ENCODE data around the gene AQP12A.

DNA sequence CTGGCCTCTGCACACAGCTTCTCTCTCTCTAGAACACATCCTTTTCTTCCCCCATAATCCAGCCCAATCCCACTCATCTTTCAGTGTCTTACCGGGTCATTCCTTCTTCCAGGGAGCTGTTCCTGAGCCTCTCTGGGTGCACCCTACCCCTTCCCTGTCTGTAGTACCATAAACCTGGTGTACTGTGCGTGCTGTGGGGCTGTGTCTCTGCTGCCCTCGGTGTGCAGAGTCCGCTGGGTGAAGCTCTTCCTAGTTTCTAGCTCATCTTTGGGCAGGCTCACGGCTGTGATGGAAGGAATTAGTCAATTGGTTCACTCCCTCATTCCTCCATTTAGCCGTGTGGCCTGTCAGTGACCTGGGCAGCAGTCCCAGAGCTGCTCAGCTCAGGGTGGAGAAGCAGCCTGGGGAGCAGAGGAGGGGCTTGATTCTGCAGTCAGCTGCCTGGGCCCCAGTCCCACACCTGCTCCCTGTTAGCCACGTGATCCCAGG lies 133.0 kb upstream of the HDAC4 start:
- CAGE, long polyA plus RNA: no peak
- RRBS: no CpG with 5 or more reads among the region's 7 CpGs

DNA sequence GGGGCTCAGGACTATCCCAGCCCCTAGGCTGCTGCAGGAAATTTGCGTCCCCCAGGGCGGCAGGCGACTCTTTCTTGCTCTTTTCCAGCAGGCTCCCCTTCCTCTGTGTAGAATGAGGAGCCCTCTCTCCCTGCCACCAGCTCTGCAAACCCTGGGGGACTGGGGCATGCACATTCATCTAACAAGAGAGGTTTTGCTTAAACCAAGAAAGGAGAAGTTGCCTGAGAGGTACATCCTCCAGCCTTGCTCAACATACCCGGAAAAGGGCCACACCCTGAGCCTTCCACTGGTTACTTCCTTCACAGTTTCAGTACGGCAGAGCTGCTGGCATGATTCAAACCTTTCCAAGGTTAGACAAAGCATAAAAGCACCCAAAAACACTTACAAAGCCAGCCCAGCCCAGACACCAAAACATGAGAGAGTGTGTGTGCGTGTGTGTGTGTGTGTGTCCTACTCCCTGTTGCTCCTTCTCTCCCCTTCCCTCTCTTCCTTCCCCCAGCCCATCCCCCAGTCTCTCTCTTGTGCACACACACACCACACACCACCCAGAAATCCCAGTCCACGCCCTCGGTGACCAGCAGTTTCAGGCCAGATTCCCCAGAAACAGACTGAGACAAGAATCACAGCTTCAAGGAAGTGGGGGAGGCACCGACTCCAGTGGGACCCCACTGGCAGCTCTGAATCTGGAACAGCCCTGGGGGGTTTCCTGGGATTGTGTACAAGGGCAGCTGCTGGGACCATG lies 113.7 kb downstream of the NDUFA10 start:
- CAGE, long polyA plus RNA: no peak
- RRBS: no CpG with 5 or more reads among the region's 9 CpGs

GRCh38 chr2:239954727-239955127 lies 70.4 kb downstream of the NDUFA10 start:
- CAGE, long polyA plus RNA: no peak
- RRBS: no CpG with 5 or more reads among the region's 12 CpGs

DNA sequence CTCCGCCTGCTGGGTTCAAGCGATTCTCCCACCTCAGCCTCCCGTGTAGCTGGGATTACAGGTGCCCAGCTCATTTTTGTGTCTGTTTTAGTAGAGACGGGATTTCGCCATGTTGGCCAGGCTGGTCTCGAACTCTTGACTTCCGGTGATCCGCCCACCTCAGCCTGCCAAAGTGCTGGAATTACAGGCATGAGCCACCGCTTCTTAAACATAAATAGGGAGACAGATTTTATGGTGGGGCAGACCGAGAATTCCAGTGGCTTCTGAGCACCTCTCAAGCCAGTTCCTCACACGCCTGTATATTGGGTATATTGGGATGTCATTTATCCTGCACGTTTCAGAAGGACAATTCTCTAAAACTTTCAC lies 22.6 kb upstream of the OR6B2 start:
- CAGE, long polyA plus RNA: no peak
- RRBS: no CpG with 5 or more reads among the region's 12 CpGs

DNA sequence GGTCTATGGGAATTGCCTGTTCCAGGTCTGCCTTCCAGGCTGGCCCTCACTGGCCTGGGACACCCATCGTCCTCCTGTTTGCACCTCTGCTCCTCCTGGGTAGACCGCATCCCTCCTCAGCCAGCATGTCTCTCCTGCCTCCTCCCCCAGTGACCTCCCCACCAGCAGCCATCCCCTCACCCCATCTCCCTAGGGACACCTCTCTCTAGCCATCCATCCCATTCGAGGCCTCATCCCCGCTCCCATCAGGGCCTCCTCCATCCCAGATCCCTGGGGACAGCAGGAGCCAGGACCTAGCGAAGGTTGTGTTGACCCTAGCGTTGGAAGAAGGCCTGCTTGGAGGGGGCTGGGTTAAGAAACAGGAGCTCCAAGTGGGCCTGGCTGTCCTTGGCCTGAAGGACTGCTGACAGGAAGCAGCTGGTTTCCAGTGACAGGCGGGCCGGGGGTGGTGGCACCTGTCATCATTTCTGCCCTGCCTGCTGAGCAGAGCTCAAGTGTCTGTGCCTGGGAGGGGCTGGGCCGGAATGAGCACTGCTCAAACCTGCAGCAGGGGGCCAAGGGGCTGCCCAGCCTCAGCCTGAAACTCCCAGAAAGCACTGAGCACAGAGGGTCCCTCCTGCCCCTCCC lies 96.0 kb upstream of the OTOS start:
- CAGE, long polyA plus RNA: no peak
- RRBS: 23% methylated on average over 2 of the region's 9 CpGs

- CAGE, long polyA plus RNA: no peak
- RRBS: no CpG with 5 or more reads among the region's 10 CpGs
These were observed 103.9 kb upstream of the OTOS start for GRCh38 chr2:240244453-240244729.

- CAGE, long polyA plus RNA: no peak
- RRBS: 61% methylated on average over 5 of the region's 13 CpGs
These were observed 3.3 kb downstream of the GPC1 start for GRCh38 chr2:240438657-240439199.

GRCh38 chr2:240466599-240467034 lies 31.2 kb downstream of the GPC1 start:
- CAGE, long polyA plus RNA: no peak
- RRBS: no CpG with 5 or more reads among the region's 14 CpGs

DNA sequence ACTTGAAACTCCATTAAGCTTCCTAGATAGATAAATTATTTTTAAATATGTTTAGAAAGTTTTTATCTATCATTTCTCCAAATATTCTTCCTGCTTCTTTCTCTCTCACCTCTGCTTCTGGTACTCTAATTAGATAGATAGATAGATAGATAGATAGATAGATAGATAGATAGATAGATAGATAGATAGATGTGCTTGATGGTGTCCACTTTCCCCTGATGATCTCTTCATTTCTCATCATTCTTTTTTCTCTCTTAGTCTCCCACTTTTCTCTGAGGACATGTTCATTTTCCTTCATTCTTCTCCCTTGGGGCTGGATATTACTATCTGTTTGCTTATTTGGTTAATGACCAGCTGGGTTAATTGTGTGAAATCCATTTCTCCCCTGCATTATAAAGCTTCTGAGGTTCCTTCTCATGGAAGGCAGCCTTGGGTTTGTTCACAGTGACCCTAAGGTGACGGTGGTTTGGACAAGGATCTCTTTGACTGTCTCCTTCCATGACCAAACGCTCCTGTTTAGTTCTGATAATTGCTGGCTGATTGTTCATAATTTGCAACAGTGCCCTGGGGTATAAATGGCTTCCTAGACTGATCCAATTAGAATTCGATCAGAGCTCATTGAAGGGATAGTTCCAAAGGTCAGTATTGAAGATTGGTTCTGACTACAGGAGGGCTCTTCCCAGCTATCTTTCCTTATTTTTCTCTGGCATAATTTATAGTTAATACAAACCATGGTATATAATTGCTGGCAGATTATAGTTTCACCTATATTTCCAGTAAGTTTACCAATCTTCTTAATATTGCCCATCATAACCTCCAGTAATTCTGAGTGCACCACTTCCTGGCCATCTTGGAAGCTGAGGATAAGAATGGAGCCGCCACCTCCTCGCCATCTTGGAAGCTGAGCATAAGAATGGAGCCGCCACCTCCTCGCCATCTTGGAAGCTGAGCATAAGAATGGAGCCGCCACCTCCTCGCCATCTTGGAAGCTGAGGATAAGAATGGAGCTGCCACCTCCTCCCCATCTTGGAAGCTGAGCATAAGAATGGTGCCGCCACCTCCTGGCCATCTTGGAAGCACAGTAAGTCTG lies 61.1 kb downstream of the GPC1 start:
- CAGE, long polyA plus RNA: no peak
- RRBS: no CpG with 5 or more reads among the region's 10 CpGs

DNA sequence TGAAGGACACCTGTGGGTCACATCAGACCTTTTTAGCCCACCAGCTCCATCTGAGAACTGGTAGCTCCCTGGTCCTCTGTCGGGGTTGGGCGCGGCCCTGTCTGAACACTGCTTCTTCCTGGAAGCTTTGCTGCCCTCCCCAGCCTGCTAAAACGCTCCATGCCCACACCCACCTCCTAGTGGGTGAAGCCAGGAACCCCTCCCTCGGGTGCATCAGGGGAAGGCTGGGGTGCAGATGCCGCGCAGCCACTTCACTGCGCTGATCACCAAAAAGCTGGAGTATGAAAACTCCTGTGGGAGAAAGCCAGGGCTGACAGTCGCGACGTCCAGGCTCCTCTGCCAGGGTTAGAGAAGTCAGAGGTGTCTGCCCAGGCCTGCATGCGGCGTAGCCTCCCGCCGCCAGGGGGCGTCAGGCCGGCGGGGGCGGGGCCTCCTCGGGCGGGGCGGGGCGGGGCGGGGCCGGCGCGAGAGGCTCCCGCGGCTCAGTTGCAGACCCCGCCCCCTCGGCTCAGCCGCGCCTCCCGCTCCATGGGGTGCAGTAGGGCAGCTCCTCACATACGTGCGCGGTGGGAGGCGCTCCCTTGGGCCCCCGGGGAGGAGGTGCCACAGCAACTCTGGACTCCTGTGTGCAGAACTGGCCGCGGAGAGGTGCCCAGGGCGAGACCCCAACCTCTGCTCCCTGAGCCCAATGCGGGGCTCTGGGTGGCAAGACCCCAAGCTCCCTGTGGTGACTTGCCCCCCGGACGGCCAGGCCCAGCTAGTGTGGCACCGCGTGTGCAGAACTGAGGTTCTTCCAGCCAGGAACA lies 2.0 kb upstream of the RNPEPL1 start:
- CAGE, long polyA plus RNA: no peak
- RRBS: 5% methylated on average over 13 of the region's 47 CpGs

DNA sequence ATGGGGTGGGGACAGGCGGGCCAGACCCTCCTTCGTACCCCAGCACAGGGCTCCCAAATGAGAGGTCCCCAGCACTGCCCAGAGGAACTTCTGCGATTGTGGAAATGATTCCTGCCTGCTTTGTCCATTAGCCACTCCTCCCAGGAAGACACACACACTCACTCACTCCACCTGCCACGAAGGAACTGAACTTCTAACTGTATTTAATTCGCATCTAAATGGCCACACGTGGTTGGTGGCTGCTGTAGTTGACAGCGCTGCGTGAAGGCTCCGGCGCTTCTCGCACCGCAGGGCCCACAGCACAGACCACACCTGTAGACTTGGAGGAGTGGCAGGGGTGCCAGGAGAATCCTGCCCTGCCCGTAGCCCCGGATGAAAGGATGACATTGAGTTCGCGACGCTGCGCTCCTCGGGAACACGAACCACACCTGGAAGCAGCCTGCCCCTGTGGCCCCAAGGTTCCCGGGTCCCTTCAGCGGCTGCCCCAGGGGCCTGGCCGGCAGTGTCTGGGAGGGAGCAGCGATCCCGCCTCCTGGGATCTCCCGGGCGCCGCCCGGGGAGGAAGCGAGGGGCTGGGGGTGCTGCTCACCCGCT lies 501 bp upstream of the RNPEPL1 start:
- CAGE, long polyA plus RNA: no peak
- RRBS: under 1% methylated on average over 18 of the region's 31 CpGs

DNA sequence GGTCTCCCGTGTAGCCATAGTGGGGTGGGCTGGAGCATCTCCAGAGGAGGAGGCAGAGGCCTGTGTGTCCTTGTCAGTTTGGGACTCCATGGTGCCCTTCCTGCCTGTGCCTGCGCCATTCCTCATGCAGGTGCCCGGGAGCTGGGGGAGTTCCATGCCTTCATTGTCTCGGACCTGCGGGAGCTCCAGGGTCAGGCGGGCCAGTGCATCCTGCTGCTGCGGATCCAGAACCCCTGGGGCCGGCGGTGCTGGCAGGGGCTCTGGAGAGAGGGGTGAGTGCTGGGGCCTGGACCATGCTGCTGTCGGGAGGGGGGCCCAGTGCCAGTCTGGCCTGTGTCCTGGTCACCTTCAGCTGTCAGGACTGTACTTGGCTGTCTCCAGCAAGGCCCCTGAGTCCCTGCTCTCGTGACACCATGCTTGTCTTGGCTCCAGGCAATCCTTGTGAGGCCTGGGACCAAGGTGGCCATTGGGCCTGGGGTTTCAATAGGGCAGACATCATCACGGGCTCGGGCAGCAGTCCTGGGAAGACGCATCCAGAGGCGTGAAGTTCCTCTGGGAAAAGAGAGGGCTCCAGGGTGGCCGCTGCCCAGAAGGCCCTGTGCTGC lies 7.3 kb downstream of the CAPN10 start:
- CAGE, long polyA plus RNA: no peak
- RRBS: 67% methylated on average over 2 of the region's 16 CpGs

GRCh38 chr2:240633478-240633729 lies 8.1 kb downstream of the GPR35 start:
- CAGE, long polyA plus RNA: no peak

- CAGE, long polyA plus RNA: no peak
- RRBS: no CpG with 5 or more reads among the region's 13 CpGs
These were observed 3.5 kb upstream of the AQP12B start for GRCh38 chr2:240686119-240686642.

DNA sequence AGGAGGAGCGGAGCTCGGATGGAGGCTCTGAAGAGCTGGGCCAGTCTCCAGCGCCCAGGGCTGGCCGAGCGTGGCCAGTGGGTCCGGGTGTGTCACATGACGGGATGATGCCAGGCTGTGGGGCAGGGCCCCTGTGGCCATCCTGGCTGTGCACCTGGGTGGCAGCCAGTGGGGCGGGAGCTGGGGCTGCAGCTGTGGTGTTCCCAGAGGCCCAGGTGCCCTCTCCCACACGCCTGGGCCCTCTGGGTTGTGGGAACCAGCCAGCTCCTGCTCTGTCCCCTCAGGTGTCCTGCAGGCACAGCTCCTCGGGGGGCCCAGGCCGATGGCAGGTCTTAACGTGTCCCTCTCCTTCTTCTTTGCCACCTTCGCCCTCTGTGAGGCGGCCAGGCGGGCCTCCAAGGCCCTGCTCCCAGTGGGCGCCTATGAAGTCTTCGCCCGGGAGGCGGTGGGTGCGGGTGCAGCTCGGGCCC lies at the start of gene AQP12A:
Gene AQP12A (plus strand): TSS at position 275 of the 470 bp plus-strand sequence.
- CAGE, long polyA plus RNA: no peak
- RRBS: no CpG with 5 or more reads among the region's 21 CpGs

- CAGE, long polyA plus RNA: no peak
- RRBS: no CpG with 5 or more reads among the region's 14 CpGs
These were observed 27.8 kb downstream of the KIF1A start for GRCh38 chr2:240792177-240792701.

GRCh38 chr2:240891926-240892542 lies 3.9 kb downstream of the MAB21L4 start:
- CAGE, long polyA plus RNA: no peak
- RRBS: no CpG with 5 or more reads among the region's 8 CpGs

- CAGE, long polyA plus RNA: no peak
- RRBS: no CpG with 5 or more reads among the region's 12 CpGs
These were observed 15.2 kb downstream of the CROCC2 start for GRCh38 chr2:240921305-240921774.

GRCh38 chr2:241011583-241012151 lies 13.2 kb downstream of the SNED1 start:
- CAGE, long polyA plus RNA: no peak
- RRBS: no CpG with 5 or more reads among the region's 18 CpGs

- CAGE, long polyA plus RNA: no peak
- RRBS: no CpG with 5 or more reads among the region's 38 CpGs
These were observed 38.5 kb downstream of the MTERF4 start for GRCh38 chr2:241063279-241064357.